Testis (tissue), 5 donors: Measurements from ENCODE around the genes RGPD8, DPP10 and DDX18.

DNA sequence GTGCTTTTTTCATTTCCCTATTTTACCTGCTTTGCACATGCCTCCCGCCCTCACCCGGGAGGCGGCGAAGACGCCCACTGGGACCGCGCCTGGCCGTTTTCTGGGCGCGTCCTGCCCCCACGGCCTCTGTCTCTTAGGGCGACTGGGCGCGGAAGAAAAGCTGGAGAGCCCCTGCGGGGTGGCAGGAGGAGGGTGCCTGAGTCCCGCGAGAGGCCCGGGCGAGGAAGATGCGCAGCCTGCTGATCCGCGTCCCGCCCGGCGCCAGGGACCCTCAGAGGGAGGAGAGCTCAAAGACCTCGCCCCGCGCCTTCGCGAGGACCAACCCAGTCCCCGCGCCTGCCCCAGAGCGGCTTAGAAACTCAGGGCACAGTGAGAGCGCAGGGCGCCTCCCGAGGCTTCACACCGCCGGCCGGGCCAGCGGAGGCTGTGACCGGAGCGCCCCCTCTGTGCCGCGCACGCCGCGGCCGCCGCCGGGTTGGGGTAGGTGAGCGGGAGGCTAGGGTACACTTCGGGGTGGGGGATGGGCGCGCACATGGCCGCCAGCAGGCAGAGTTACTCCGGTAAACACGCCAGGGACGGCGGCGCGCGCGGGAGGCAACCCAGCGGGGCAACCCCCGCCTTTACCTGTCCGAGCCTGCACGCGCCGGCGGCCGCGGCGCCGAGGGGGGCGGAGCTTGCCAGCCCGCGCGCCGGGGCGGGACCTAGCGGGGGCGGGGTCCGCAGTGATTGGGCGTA lies 416 bp upstream of the BCL2L11 start:
- PRO-cap, 3 experiments: peak in 3 of 3 experiments; most common minus-strand start position 626 of the sequence (in 3)
- RAMPAGE, long total RNA, 2 experiments: no peak in any of the 2 experiments
- RRBS: 1% methylated on average over 44 of the region's 84 CpGs

- PRO-cap, 3 experiments: no peak in any of the 3 experiments
- RAMPAGE, long total RNA, 2 experiments: no peak in any of the 2 experiments
- RRBS: no CpG with 5 or more reads among the region's 3 CpGs
Measured at GRCh38 chr2:111127123-111127688, 6.5 kb downstream of the BCL2L11 start.

DNA sequence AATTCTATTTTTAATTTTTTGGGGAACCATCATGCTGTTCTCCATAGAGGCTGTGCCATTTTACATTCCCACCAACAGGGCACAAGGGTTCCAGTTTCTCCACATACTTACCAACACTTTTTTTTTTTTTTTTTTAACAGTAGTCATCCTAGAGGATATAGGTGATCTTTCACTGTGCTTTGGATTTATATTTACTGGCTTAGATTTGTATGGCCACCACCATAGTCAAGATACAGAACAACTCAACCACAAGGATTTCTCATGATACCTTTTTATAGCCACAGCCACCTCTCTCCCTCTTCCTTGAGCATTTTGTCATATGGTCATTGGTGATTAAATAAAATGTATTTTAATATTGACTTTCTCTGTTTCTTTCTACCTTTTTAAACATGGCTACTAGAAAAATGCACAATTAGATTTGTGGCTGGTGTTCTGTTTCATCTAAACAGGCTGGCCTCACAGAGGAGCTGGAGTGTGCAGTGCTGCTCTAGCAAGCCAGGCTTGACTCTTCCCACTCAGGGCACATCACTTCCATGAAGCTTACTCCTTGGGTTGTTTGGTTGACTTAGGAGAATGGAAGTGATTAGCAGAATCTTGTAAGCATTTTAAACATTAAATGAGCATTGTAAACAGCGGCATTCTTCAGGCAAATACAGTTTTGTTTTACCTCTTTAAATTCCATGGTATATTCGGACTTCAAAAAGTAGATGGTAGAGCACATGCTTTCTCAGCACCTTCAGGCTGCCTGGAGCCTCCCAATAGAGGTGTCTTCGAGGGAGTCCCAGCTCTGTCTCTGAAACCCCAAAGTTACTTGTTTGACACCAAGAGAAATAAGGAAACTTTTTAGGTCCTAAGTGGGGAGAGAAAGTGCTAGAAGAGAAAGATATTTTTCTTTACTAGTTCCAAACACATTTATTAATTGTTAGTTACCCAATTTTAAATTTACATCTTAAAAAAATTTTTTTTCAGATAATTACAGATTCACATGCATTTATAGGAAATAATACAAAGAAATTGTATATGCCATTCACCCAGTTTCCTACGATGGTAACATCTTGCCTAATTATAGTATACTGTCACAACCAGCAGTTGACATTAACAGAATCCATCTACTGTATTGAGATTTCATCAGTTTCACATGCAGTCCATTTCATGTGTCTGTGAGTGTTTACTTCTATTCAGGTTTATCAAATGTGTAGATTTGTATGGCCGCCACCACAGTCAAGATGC lies 8.2 kb downstream of the BCL2L11 start:
- PRO-cap, 3 experiments: no peak in any of the 3 experiments
- RAMPAGE, long total RNA, 2 experiments: no peak in any of the 2 experiments
- RRBS: no CpG with 5 or more reads among the region's 5 CpGs

GRCh38 chr2:111178952-111179347 lies 58.2 kb downstream of the BCL2L11 start:
- PRO-cap, 3 experiments: no peak in any of the 3 experiments
- RAMPAGE, long total RNA, 2 experiments: no peak in any of the 2 experiments
- RRBS: no CpG with 5 or more reads among the region's 3 CpGs

DNA sequence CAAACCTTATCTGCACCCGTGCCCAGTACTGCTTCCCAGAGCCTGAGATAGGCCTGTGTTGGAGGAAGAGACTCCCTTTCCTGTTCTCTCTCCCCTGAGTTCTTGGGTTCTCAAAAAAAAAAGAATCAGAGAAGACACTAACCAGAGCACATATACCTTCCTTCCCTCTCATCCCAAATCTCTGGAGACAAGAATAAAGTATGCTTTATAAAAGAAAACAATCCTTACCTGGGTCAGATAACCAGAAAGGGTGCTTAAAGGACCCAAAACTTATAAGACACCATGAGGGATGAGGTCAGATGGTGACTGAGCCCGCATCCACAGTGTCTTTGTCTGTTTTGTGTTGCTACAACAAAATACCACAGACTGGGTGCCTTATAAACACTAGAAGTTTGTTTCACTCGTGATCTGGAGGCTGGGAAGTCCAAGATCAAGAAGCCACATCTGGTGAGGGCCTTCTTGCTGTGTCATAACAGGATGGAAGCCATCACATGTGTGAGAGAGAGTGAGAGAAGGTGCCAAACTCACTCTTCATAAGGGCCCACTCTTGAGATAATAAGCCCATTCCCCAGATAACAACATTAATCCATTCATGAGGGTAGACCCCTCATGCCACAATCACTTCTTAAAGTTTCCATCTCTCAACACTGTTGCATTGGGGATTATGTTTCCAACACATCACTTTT lies 250.0 kb downstream of the ANAPC1 start:
- PRO-cap, 3 experiments: no peak in any of the 3 experiments
- RAMPAGE, long total RNA, 2 experiments: no peak in any of the 2 experiments
- RRBS: no CpG with 5 or more reads among the region's 3 CpGs

- PRO-cap, 3 experiments: no peak in any of the 3 experiments
- RAMPAGE, long total RNA, 2 experiments: no peak in any of the 2 experiments
- RRBS: no CpG with 5 or more reads among the region's 1 CpG
Measured at GRCh38 chr2:112222048-112222627, 32.7 kb downstream of the ZC3H8 start.

- PRO-cap, 3 experiments: peak in 2 of 3 experiments; most common plus-strand start chr2:112433673 (in 2); most common minus-strand start chr2:112433672 (in 2)
- RAMPAGE, long total RNA, 2 experiments: start-site peak on the plus strand in 1 of 2 experiments, at chr2:112433661-112433673 at its widest, 25 reads per replicate
- RRBS: no CpG with 5 or more reads among the region's 87 CpGs
Measured at GRCh38 chr2:112433049-112433835, at the start of gene RGPD8. TSS of gene RGPD8 (minus strand) at chr2:112433645.

- PRO-cap, 3 experiments: peak in 1 of 3 experiments; most common minus-strand start chr2:112483201 (in 1)
- RAMPAGE, long total RNA, 2 experiments: no peak in any of the 2 experiments
- RRBS: no CpG with 5 or more reads among the region's 12 CpGs
Measured at GRCh38 chr2:112483036-112483521, 1.1 kb downstream of the TTL start.

DNA sequence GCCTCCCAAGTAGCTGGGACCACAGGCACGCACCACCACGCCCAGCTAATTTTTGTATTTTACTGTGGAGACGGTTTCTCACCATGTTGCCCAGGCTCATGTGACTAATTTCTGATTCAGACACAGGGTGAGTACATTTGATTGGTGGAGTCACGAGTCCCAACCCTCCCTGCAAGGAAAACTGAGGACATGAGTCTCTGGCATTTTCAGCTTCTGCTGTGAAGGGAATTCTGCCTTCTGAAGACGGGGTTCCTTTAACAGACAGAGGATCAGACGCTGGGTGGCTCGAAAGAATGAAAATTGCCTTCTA lies 29.7 kb upstream of the NT5DC4 start:
- PRO-cap, 3 experiments: no peak in any of the 3 experiments
- RAMPAGE, long total RNA, 2 experiments: no peak in any of the 2 experiments
- RRBS: no CpG with 5 or more reads among the region's 7 CpGs

GRCh38 chr2:113551489-113551998 lies 53.1 kb downstream of the FOXD4L1 start:
- PRO-cap, 3 experiments: no peak in any of the 3 experiments
- RAMPAGE, long total RNA, 2 experiments: no peak in any of the 2 experiments
- RRBS: no CpG with 5 or more reads among the region's 8 CpGs

DNA sequence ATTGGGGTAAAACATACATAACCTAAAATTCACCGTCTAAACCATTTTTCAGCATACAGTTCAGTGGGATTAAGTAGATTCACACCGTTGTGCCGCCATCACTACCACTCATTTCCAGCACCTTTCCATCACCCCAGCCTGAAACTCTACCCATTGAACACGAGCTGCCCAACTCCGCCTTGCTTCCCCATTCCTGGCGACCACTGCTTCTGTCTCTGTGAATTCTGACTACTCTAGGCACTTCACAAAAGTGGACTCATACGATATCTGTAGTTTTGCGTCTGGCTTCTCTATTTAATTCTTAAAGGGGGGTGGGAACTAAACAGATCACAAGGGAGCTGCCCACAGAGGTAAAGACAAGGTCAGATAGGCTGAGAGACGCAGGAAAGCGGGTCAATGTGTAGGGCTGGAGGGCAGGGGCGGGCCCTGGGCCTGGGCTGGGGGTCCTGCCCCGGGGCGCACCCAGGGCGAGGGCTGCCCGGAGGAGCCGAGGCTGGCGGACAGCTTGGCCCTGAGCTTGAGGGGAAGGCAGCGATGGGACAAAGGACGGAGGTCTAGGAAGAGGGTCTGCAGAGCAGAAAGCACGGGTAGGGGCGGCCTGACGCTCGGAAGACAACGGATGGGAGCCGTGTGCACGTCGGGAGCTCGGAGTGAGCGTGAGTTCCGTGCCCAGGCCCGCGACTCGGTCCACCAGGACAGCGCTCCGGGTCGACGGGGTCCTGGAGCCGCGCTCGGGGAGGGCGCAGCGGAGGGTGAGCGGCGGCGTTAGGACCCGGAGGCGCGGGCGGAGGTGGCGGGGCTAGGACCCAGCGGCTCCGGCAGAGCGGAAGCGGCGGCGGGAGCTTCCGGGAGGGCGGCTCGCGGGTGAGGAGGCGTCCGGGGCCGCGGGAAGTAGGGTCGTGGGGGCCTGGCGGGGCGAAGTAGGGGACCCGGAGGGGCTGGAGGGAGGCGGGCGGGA lies 43.5 kb upstream of the RABL2A start:
- PRO-cap, 3 experiments: peak in 3 of 3 experiments; most common plus-strand start position 841 of the sequence (in 3); most common minus-strand start position 767 of the sequence (in 2)
- RAMPAGE, long total RNA, 2 experiments: start-site peak on the plus strand in 1 of 2 experiments, centred at positions 370 to 828 of the sequence, 66 to 108 reads per replicate; start-site peak on the minus strand in 1 of 2 experiments, centred at position 797 of the sequence, 23 reads per replicate
- RRBS: 2% methylated on average over 7 of the region's 70 CpGs

DNA sequence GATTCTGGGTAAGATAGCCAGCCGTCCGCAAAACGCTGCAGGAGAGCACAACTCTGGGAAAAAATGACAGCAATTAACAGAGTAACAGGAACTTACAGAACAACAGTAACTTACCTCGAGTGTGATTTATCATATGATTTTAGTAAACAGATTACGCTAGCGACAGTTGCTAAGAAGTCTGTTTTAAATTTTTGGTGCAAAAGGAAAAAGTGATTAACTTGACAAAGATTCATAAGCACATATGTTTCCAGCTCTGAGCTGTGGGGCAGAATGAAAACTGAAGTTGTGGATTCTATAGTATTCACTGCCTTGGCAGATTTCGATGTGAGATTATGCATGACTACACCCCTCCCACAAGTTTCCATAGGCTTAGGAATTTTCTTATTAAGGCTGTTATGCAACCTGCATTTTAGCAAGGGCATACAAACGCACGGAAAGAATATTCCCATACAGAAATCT lies 46.6 kb upstream of the ACTR3 start:
- PRO-cap, 3 experiments: no peak in any of the 3 experiments
- RAMPAGE, long total RNA, 2 experiments: no peak in any of the 2 experiments
- RRBS: no CpG with 5 or more reads among the region's 9 CpGs

DNA sequence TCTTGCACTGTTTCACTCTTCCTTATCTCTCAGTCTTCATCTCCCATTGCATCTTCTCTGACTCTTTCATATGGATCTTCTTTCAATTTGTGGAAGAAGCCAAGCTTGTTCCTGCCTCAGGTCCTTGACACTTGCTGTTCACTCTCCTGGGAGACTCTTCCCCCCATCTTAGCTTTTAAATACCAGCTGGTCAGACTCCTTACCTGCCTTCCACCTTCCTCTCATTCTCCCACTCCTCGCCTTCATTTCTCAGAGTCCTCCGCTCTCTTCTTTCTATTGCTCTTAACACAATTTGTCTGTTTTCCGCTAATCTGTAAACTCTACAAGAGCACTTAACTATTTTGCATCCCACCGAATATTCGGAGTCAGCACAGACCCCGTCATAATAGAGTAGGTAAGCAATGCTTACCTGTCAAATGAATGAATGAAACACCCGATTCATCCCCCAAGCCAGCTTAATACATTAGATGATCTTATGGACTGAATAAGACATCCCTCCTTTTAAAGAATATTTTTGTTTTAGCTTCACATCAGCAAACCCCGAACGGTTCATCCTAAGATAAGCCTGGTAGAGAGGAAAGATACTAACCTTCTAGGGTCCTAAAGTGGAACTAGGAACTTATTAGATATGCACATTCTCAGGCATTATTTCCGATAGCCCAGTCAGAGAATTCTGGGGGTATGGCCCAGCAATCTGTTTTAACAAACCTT lies 1.4 kb upstream of the ACTR3 start:
- PRO-cap, 3 experiments: no peak in any of the 3 experiments
- RAMPAGE, long total RNA, 2 experiments: start-site peak on the minus strand in 1 of 2 experiments, centred at position 510 of the sequence, 120 reads per replicate
- RRBS: no CpG with 5 or more reads among the region's 10 CpGs

DNA sequence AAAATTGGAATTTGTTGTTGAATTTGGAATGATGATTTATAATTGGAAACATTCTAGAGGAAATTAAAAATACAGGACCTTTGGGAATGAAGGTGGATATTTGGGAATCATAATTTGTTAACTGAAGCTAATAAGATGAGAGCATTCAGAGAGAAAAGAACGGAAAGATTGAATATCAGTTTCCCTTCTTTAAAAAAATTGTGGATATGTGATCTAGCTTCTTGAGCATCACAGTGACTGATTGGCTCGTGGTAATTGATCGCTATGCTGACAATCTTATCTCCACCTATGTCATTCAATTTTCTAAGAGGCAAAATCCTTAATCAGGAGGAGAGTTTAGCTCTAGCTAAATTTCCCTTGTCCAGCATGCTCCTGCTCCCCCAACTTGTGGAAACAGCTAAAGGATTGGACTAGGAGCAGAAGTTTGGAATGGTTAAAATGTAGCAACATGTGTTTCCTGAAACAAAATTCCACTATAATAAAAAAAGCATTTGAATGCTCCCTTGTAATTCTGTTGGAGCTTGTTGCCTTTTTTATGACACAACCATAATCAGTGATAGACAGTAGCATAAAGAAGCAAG lies 6.7 kb downstream of the ACTR3 start:
- PRO-cap, 3 experiments: peak in 3 of 3 experiments; most common minus-strand start position 387 of the sequence (in 3)
- RAMPAGE, long total RNA, 2 experiments: no peak in any of the 2 experiments
- RRBS: no CpG with 5 or more reads among the region's 3 CpGs

GRCh38 chr2:113942928-113944036 lies 53.4 kb downstream of the ACTR3 start:
- PRO-cap, 3 experiments: no peak in any of the 3 experiments
- RAMPAGE, long total RNA, 2 experiments: no peak in any of the 2 experiments
- RRBS: no CpG with 5 or more reads among the region's 6 CpGs

- PRO-cap, 3 experiments: no peak in any of the 3 experiments
- RAMPAGE, long total RNA, 2 experiments: no peak in any of the 2 experiments
- RRBS: no CpG with 5 or more reads among the region's 5 CpGs
Measured at GRCh38 chr2:113961949-113963216, 72.5 kb downstream of the ACTR3 start.

GRCh38 chr2:113963217-113963909 lies 73.5 kb downstream of the ACTR3 start:
- PRO-cap, 3 experiments: peak in 1 of 3 experiments; most common plus-strand start chr2:113963791 (in 1)
- RAMPAGE, long total RNA, 2 experiments: no peak in any of the 2 experiments
- RRBS: no CpG with 5 or more reads among the region's 5 CpGs

DNA sequence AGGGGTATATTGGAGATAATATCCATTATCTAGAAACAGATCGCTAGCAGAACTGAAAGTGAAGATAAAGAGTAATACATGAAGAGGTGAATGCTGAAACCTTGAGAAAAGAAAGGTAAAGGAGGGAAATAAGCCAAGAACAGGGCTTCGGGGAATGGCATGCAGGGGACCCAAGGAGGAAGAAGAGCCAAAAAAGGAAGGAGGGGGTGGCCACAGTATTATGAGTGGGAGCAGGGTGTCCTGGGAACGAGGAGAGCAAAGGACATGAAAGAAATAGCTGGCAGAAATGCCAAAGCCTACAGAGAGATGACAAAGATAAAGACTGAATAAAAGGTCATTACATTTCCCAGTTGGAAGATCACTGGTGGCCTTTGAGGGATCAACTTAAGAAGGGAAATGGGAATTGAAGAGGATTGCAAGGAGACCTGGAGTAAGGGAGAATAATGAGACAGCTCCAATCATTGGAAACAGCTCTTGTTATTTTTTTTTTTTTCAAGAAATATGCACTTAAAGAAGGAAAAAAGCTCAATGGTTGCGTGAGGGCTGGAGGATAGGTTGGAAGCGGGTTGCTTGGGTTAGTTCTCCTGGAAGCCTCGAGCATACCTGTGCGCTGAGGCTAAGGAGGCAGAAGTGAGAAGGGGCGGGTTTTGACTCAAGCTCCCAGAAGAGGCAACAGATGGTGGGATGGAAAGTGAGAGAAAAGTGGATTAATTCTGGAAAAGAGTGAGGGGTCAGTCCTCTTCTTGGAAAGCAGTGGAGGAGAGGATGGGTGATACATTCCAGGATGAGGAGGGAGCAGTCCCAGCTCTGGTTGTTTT lies 83.1 kb downstream of the ACTR3 start:
- PRO-cap, 3 experiments: no peak in any of the 3 experiments
- RAMPAGE, long total RNA, 2 experiments: no peak in any of the 2 experiments
- RRBS: no CpG with 5 or more reads among the region's 8 CpGs

DNA sequence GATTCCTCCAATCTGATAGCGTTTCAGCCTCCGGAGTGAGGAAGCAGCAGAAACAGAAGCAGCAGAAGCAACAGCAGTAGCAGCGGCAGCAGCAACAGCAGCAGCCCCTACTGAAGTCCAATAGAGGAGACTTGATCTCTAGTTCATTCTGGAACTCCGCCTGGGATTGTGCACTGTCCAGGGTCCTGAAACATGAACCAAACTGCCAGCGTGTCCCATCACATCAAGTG lies at the start of gene DPP10:
Gene DPP10 (plus strand): TSS at position 55 of the 230 bp plus-strand sequence.
- PRO-cap, 3 experiments: no peak in any of the 3 experiments
- RAMPAGE, long total RNA, 2 experiments: no peak in any of the 2 experiments
- RRBS: no CpG with 5 or more reads among the region's 5 CpGs

DNA sequence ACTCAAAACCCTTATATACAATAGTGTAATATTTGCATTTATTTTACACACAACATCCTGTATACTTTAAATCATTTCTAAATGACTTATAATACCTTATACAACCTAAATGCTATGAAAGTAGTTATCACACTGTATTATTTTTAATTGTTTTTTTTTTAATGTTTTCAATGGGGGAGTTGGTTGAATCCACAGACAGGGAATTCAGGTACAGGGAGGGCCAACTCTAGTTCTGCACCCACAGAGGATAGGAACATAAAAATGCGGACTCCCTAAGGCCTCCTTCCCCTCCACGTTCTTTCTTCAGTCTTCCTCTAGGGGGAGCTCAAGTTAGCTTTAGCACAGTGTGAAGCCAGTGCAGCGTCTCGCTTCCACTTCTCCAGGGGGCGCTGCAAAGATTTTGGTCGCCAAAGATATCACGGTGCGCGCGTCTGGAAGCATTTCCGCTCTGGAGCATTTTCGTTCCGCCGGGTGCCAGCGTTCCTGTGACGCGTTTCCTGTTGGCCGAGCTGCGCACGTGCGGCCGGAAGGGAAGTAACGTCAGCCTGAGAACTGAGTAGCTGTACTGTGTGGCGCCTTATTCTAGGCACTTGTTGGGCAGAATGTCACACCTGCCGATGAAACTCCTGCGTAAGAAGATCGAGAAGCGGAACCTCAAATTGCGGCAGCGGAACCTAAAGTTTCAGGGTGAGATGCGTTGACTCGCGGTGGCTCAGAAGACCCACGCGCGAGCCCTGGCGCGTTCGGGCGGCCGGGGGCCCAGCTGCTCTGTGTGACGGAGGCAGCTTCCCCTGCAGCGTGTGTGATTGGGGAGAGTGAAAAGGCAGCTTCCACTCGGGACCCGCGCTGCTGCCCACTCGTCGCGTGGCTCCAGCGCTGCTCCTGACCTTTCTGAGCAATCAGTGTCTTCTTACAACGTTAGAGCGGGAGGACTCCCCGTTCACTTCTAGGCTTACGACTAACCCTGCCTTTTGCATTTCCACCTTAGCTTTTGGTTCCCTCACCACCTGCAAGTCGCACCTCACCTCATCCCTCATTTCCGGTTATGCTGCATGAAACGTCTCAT lies at the start of gene DDX18:
Gene DDX18 (plus strand): TSS at position 516 of the 1,066 bp plus-strand sequence.
- PRO-cap, 3 experiments: peak in 3 of 3 experiments; most common plus-strand start position 516 of the sequence (in 3); most common minus-strand start position 305 of the sequence (in 1)
- RAMPAGE, long total RNA, 2 experiments: start-site peak on the plus strand in 2 of 2 experiments, centred at positions 524 to 557 of the sequence, 1,447 to 2,451 reads per replicate
- RRBS: under 1% methylated on average over 9 of the region's 57 CpGs